ENCODE data around the genes CLEC7A, GABARAPL1, TAS2R13, TAS2R46, PRB2 and ETV6.

- PRO-cap = no peak
Measured at GRCh38 chr12:9350318-9350945, 142.2 kb upstream of the PZP start.

DNA sequence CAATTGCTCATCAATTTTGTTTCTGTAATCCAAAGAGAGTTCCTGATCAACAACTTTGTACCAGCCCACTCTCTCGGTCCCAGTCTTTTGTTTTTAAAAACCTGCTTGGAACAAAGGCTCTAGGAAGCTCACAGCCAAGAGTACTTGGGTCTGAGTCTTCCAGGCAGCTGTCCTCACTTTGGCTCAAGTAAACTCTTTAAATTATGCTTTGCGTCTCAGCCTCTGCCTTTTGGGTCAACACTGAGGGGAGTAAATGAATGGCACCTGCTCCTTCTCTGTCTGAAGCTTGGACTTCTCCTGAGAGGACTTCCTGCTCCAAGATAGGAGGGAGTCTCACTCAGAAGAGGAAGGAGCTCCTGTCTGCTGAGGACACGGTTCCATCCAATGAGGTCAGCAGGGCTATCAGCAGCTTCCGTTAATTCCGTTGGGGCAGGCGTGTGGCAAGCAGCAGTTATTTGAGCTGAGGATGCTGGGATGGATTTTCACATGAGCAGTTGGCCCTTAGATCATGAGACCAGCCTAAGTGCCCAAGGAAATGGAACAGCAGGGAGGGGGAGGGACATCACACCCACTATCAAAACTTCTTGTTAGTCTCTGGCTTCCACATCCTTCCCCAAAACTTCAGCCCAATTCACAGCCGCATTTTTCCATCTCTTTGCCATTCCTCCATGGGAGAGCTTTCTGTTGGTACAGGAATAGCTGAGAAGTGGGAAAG, 158.9 kb upstream of the PZP start:
- PRO-cap = no peak

GRCh38 chr12:9668035-9668692, 1.3 kb upstream of the CLEC2D start:
- PRO-cap = no peak

DNA sequence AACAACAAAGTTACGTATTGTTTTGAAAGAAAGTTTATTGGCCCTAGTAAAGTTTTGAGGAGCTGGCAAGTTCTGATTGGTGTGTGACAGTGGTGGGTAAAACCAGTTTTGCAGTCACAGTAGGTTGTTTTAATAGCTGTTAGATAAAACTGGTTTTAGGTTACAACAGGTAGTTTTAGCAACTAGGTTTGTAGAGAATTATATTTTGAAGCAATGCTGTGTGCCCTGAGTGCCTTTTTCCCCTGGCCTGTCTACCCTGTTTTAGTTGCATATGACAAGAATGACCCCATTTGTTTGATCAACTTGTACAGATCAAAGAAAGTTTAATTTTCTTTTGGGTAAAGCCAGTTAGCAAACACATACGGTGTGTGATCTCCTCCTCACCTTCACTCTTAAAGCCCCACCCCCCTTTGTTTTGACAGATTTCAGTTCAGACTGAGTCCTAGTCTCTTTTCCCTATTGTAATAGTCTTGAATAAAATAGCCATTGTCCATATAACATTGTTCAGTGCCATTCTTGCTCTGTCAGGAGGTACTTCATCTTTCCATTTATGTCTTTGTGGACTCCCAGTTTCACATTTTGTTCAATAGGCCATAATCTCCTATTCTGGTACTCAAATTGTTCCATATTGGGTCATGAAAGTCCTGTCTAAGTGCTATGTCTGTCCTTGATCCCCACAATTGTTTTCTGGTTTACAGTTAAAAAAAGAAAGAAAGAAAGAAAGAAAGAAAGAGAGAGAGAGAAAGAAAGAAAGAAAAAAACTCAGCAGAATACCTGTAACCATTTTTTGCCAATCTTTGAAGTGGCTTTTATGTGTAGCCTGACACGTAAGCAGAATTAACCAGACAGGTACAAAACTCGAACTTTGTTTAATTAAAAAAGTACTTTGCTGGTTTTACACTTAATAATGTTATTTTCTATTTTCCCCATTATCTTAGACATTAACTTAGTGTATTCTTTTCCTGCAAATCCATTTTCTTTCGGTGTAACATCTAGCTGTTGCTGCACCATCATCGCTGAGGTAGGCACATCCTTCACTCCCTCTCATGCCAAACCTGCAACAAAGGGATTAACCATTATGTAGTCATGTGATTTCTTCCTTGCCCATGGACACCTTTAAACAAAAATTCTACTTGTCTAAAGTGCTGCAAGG, 16.4 kb downstream of the CLEC2B start:
- PRO-cap = no peak

DNA sequence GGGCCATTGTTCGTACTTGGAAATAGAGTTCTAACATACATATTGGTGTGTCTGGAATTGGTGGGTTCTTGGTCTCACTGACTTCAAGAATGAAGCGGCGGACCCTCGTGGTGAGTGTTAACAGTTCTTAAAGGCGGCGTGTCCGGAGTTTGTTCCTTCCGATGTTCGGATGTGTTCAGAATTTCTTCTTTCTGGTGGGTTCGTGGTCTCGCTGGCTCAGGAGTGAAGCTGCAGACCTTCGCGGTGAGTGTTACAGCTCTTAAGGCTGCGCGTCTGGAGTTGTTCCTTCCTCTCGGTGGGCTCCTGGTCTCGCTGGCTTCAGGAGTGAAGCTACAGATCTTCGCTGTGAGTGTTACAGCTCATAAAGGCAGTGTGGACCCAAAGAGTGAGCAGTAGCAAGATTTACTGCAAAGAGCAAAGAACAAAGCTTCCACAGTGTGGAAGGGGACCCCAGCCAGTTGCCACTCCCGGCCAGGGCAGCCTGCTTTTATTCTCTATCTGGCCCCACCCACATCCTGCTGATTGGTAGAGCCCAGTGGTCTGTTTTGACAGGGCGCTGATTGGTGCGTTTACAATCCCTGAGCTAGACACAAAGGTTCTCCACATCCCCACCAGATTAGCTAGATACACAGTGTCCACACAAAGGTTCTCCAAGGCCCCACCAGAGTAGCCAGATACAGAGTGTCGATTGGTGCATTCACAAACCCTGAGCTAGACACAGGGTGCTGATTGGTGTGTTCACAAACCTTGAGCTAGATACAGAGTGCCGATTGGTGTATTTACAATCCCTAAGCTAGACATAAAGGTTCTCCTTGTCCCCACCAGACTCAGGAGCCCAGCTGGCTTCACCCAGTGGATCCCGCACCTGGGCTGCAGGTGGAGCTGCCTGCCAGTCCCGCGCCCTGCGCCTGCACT, 5.8 kb upstream of the KLRF2 start:
- PRO-cap = no peak

DNA sequence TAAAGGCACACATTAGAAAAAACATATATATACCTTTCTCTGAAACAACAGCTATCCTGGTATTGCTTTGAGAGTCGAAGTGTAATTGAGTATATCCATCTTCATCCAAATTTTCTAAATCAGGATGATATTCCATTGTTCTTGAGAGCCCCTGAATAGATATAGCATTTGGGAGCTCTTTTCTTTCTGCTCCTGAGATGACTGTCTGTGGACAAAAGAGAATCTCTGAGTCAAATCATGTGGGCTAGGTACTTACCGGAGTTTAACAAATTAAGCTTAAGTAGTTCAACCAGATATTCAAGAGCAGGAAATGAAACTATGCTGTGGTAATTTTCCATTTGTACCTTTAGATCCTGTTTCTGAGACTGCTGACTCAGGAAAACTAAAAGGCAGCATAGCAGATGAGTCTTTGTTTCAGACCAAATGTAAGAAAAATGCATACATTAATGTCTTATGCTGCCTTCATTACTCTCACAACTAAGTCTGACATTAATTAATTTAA, at the start of gene CLEC7A:
Gene CLEC7A, minus strand, starts transcription at position 253 of the 502 bp plus-strand sequence.
- PRO-cap = no peak

GRCh38 chr12:10154123-10154586, 17.8 kb downstream of the OLR1 start:
- PRO-cap = no peak

- PRO-cap = bidirectional peak, plus-strand start at chr12:10212877, minus-strand start at chr12:10212821
Measured at GRCh38 chr12:10212651-10213139, at the start of gene GABARAPL1. GABARAPL1 (plus strand) TSS chr12:10212877.

GRCh38 chr12:10214203-10214544, 1.5 kb downstream of the GABARAPL1 start:
- PRO-cap = no peak

DNA sequence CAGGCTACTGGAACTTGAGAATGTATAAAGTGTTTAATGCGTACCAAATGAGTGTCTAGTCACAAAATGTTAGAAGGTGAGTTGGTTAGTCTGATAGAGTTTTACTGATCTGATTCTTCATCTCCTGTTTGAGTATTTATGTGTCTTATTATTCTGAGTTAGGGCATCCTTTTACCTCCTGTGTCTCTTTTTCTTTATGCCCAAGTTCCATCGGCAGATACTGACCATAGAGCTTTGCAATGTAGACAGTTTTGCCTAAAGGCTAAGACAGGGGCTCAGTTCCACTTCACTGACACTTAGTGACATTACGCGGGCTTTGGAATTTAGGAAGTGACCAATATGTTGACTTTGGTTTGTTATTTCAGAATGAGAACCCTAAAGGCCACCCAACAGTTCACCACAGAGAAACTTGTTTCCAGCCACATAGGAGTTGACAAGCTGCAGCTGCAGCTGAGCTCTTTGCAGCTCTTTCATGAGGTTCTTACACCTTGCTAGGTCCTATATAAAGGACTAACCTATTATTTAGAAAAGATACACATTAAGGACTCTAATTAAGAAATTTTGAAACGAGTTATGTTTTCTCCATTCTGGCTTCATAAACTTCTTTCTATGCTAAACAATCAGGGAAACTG, 18.7 kb upstream of the KLRD1 start:
- PRO-cap = no peak

GRCh38 chr12:10362193-10362582, 27.7 kb downstream of the KLRK1 start:
- PRO-cap = no peak

DNA sequence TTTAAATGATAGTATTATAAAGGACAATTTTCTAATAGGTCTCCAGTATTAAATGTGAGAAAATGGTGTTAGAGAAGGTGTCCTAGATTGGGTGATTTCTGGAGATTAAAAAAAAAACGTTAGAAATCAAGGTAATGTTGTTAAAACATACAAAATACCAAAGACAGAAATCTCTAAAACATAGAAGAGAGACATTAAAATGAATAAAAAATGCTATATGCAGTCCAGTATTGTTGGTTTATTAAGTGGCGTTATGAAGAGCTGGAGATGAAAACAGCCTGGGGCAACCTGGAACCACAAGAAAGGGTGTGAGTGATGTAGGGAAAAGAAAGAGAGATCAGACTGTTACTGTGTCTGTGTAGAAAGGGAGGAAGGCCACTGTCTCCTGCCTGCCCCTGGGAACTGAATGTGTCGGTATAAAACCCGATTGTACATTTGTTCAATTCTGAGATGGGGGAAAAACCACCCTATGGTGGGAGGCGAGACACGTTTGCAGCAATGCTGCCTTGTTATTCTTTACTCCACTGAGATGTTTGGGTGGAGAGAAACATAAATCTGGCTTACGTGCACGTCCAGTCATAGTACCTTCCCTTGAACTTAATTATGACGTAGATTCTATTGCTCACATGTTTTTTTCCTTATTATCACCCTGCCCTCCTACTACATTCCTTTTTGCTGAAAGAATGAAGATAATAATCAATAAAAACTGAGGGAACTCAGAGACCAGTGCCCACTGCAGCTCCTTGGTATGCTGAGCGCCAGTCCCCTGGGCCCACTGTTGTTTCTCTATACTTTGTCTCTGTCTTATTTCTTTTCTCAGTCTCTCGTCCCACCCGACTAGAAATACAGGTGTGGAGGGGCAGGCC, 4.7 kb upstream of the KLRK1 start:
- PRO-cap = no peak

GRCh38 chr12:10719021-10719256, 4.2 kb downstream of the YBX3 start:
- PRO-cap = no peak

DNA sequence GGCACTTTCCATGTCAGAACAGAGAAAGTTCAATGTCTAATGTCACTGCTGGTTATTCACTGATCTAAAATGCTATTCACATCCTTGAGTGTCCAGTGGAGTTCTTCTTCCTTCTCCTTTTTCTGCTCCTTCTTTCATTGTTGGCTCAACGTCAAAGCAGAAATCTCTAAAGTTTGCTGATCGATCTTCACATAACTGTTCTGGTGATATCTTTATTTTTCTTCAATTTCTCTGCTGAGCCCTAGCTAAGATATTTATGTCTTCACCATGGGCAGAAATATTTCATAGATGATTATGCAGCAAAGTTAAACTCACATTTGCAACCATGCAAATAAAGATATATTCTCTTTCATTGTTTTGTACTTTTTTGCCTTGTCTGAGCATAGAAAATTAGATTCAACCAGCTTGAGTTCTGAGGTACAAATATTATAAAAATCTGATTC, at the start of gene TAS2R13:
Gene TAS2R13, minus strand, starts transcription at position 276 of the 443 bp plus-strand sequence.
- PRO-cap = no peak

- PRO-cap = no peak
Measured at GRCh38 chr12:11062155-11062523, at the start of gene TAS2R46. TAS2R46 (minus strand) TSS chr12:11062294.

GRCh38 chr12:11165044-11166069, 5.6 kb upstream of the SMIM10L1 start:
- PRO-cap = no peak

- PRO-cap = no peak
Measured at GRCh38 chr12:11395512-11395711, at the start of gene PRB2. PRB2 (minus strand) TSS chr12:11395567.

DNA sequence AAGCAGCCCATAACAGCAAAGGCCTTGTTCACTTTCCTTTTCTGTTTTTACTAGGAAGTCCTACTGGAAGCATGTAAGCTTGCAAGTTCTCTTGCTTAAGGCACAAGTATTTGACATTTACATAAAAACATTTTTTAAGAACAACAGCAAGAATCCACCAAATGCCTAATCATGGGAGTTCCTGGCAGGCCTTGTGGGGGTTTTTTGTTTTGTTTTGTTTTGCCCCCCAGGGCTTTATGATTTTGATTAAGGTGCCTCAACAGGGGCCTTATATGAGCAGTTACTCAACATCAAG, 50.7 kb upstream of the PRB2 start:
- PRO-cap = no peak

DNA sequence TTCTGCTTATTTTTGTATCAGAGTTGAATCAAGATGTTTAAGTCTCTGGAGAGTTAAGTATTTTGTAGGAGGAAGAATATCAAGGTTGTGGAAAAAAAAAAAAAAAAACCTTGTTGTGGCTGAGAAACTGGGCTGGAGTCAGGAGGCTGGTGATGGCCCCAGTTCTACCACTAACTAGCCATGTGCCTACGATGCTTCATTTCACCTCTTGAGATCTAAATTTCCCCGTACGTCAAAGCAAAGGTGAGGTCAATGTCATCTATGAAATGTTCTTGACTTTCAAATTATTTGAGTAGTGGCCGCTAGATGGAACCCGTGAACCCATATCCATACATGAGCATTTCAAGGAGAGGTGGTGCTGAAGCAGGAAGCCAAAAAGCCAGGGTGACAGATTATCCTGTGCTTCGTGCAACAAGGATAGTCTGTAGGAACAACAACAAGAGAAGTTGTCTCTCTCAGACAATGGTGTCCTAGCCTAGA, 95.6 kb upstream of the ETV6 start:
- PRO-cap = no peak

- PRO-cap = bidirectional peak, plus-strand start at chr12:11649653, minus-strand start at chr12:11649564; bidirectional peak, plus-strand start at chr12:11649818, minus-strand start at chr12:11649754; bidirectional peak, plus-strand start at chr12:11649981, minus-strand start at chr12:11649885
Measured at GRCh38 chr12:11649489-11650361, at the start of gene ETV6. ETV6 (plus strand) TSS chr12:11649674.